Neutrophil (primary cell): ENCODE data around the genes SPO11 and CTCFL.

DNA sequence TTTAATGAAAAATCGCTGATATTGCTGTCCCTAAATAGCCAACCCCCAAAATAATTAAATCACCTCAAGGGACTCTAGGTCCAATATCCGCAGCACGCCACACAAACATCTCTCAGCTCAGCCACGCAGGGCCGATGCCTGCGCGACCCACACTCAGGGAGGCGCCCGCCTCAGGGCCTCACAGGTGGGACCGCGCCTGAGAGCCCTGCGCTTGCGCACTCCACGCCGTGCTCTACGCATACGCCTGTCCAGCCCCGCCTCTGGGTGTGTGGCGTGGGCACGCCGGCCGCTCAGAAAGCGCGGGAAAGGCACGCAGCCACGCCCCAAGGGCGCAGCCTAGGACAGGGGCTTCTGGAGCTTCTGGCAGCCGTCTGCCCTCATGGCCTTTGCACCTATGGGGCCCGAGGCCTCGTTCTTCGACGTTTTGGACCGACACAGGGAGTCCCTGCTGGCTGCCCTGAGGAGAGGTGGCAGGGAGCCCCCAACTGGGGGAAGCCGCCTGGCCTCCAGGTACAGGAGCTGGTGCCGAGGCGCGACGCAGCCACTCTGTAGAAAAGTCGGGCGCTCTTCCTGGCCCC, at the start of gene SPO11:
SPO11 (plus strand) TSS at position 315 of the 578 bp plus-strand sequence.
- PRO-cap = no peak

DNA sequence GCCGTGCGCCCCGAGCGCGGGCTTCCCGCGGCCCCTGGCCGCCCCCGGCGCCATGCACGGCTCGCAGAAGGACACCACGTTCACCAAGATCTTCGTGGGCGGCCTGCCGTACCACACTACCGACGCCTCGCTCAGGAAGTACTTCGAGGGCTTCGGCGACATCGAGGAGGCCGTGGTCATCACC, 295 bp downstream of the RBM38 start:
- PRO-cap = no peak

DNA sequence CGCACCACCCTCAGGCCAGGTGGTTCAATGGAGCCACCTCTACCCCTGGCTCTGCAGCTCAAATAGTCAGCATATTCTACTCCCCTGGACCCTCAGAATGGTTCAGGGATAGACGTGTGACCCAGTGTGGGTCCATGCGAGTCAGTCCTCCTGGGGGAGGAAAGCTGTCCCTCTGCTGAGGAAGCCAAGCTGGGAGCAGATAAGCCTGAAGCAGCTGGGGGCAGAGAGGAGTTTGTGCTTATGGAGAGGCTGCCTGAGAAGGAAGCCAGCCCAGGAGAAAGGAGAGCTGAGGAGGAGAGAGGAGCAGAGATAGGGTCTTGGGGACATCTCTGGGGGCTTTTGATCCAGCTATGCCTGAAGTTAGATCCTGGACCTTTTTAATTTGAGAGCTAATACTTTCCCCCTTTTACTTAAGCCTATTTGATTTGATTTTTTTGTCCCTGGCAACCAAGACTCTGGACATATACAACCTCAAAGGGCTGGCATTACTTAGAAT, 21.5 kb downstream of the RBM38 start:
- PRO-cap = no peak

- PRO-cap = no peak
Observed at GRCh38 chr20:57433363-57434117, 42.3 kb downstream of the RBM38 start.

DNA sequence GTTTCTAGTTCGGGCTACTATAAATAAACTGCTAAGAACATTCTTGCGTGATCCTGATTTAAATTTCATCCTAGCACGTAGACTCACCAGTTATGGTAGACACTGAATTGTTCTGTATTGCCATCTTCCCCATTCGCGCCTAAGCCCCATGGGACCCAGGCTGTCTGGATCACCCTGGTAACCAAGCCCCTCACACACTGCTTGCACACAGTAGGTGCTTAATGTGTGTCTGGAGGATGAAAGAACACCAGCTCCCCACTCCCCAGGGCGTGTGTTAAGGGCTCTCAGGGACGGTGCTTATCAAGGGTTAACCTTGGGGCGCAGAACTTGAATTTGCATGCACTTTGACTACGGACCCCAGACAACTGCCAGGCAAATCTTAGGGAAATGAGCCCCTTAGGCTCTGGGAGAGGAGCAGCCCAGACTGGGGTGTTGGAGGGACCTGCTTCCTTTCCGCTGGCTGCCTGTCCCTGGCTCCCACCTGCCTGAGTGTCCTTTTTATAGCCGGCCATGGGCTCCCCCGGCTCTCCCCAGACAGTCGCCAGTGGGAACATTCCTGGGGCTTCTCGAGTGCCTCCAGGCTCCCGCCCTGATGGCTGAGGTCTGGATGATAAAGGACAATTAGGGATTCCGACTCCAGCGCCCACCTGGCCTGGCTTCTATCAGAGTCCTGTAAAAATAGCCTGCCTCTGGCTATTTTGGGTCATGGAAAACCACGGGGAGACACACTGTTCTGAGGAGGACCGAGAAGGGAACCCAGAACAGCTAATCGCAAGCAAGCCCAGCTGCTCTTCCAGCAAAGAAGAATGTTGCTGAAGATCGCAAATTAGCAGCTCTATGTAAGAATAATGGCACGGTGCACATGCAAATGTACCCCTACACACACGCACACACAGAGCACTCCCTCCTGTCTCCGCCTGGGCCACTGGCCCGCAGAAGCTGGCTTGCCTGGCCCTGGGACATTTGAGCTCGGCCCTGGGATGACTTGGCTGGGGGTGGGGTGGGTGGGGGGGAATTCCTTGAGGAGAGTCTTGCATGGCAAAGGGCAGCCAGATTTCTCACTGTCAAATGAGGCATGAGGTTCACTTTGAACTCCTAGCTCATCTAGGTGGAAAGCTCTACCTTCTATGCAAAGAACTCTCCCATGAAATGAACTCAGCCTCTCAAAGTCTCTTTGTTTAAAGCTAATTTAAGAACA, 55.6 kb downstream of the CTCFL start:
- PRO-cap = no peak

- PRO-cap = no peak
Observed at GRCh38 chr20:57473069-57473692, 51.8 kb downstream of the CTCFL start.

DNA sequence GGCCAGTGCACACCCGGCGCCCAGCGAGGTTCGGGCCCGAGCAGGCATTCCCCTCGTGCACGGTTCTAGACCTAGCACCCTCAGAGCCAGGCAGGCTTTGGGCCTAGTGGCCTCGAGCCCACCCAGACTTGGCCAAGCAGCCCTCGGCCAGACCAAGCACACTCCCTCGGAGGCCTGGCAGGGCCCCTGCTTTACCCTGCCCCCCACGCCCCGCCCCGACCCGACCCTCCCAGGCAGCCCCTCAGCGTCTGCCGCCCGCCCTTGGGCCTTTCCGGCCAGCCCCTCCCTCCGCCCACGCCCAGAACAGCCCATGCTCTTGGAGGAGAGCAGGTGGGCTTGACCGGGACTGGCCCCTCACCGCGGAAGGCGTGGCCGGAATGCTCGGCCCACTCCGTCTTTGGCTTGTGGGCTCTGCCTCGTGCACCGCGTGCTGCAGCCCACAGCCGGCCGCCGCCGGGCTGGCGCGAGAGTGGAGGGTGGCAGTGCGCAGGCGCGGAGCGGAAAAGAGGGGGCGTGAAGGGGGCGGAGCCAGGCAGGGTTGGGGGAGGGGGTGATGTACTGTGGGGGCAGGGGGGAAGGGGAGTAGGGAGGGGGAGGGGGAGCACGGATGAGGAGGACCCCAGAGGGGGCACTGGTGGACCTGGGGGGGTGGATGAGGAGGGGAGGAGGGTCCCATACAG, at the start of gene CTCFL:
CTCFL (minus strand) TSS at position 471 of the 680 bp plus-strand sequence.
- PRO-cap = no peak

- PRO-cap = no peak
Observed at GRCh38 chr20:57528532-57528960, 3.6 kb upstream of the CTCFL start.

- PRO-cap = no peak
Observed at GRCh38 chr20:57582278-57582690, 21.4 kb downstream of the PCK1 start.

GRCh38 chr20:57586082-57586778, 25.3 kb downstream of the PCK1 start:
- PRO-cap = no peak

GRCh38 chr20:57617830-57618669, 2.2 kb downstream of the ZBP1 start:
- PRO-cap = no peak

- PRO-cap = no peak
Observed at GRCh38 chr20:57627905-57628764, 7.9 kb upstream of the ZBP1 start.

DNA sequence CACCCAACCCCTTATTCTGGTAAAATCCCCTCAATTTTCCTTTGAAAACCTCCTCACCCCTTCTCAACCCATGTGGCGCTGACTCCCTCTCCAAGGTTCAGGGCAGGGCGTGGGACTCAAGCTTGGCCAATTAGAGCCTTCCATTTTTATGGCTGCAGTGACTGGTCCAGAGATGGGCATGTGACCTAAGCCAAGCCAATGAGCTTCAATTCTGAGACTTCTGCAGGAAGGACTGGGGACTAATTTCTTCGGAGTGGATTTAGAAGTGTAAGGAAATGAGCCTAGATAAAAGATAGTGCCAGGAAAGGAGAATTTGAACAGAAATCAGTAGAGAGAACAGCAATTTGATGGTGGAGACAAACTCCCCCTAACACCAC, 10.0 kb upstream of the ZBP1 start:
- PRO-cap = no peak

DNA sequence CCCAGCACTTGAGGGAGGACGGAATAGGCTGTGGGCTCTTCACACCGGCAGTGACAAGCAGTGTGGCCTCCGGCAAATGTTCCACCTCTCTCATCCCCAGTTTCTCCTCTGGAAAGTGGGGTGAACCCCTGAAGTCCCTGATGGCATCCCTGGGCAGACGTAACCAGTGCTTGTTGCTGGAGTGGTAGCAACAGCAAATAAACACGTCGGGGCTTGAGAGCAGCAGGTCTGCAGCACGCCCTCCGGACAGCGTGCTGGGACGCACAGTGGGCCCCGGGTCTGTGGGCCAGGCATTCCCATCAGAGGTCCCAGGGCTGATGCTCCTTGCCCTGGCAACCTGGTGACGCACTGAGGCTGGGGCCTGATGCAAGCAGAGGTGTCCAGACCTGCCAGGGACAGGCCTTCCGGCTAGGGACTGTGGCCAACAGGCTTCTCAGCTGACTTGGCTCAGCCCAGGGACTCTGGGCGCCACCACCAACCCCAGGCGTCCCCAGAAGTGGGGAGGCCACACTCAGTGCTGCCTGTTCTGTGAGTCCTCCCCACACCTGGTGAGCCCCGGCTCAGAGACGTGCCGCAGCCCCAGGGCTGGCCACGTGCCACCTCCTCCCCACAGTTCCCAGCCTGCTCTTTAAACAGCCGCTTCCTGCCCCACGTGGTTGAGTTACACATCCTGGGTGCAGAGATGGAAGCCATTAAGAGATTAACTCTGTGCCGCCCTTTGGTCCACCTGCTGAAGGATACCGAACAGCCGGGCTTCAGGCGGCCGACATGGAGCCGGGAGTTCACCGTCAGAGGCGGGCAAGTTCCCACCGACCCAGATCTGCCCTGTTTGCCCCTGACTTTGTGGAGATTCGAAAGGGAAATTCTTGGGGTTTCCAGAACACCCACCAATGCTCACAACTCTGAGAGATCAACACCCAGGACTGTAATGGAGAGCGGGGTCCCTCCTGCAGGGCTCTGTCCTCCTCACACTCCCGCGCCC, 37.4 kb upstream of the ZBP1 start:
- PRO-cap = no peak

DNA sequence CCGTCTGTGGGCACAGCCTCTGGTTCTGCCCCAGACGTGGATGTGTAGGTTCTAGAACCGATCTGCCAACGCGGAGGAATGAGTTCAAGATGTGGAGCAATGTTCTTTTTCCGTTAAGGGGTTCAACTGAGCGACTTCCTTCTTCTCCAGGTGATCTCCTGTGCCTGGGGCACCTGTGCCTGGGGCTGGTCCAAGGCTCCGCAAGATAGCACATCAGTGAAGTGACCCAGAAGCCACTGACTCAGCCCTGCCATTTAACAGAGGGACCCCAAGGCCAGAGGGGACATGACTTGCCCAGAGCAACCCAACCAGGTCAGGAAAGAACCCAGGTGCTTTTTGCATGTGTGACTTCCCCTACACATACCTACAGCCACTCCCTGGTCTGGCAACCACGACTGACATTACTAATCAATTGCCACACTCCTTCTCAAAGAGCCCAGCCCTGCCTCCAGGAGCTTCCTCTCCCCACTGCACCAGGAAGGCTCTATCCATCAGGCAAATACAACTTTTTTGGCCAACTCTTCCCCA, 22.7 kb downstream of the PMEPA1 start:
- PRO-cap = no peak

DNA sequence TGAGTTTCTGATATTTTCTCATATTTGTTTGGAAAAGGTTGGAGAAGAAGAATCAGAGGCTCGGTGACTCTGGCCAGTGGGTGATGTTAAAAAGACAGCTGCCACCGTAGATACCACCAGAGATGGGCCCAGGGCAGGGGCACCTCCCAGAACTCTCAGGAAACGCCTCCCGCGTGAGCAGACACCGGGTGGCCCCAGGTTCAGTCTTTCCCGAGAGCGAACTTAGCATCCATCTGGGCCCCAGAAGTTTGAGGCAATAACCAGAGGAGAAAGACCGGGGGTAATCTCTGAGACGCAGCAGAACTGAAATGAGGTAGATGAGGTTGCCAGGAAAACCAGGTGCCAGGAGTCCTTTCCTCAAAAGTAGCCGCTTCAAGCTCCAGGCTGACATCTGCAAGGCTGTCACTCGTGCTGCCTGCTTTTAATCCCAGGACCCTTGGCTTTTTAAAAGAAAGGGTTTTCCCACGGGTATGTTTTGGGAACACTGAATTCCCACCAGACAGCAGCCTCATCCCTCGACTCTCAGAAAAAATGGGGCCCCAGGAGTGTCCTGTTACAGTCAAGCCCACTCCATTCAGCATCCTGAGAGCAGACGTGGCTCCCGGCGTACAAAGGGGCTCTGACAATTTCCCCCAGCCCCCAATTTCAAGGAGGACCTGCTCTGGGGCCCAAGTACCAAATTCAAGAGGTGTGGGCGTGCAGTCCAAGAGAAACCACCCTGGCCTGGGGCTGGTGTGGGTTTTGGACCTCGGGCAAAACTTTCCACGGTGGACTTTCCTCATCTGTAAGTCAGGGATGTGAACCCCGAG, 3.6 kb downstream of the PMEPA1 start:
- PRO-cap = no peak

GRCh38 chr20:57709372-57709648, 505 bp downstream of the PMEPA1 start:
- PRO-cap = no peak

DNA sequence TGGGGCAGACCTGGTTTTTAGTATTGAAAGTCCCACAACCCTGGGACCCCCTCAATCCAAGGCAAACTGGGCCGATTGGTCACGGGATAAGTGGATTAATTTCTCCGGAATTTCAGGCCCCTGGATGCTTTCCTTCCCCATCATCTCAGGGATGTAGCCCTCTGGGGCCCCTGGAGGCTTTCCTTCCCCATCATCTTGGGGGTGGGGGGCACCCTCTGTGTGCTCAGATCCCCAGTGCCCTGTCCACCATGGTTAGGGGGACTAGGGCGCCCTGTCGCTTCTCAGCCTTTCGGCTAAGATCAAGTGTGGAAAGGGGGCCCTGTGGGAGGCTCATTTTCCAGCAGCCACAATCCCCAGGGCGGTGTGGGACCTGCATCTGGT, 64.1 kb upstream of the PMEPA1 start:
- PRO-cap = no peak

GRCh38 chr20:57957613-57957940, 193.1 kb upstream of the C20orf85 start:
- PRO-cap = no peak

DNA sequence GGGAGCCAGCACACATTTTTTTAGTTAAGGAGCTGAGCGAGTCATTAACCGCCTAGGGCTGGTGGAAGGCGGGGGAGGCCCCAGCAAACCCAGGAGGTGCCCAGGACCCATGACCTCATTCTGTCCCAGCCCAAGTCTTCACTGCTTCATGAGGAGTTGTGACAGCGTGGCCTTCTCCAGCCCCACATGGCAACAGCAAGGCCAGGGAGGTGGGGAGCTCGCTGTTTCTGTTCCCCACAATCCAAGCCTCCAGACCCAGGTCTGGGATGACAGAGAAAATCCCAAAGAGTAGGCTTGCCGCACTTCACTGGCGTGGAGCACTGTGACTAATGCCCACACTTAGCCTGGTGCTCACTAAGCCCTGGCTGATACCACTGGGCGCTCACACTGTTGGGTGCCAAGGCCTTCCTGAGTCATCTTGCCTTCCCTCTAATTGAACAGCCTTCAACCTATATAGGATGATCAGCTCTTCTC, 159.3 kb upstream of the C20orf85 start:
- PRO-cap = no peak